ENCODE measurements around a stretch of chr7.

DNA sequence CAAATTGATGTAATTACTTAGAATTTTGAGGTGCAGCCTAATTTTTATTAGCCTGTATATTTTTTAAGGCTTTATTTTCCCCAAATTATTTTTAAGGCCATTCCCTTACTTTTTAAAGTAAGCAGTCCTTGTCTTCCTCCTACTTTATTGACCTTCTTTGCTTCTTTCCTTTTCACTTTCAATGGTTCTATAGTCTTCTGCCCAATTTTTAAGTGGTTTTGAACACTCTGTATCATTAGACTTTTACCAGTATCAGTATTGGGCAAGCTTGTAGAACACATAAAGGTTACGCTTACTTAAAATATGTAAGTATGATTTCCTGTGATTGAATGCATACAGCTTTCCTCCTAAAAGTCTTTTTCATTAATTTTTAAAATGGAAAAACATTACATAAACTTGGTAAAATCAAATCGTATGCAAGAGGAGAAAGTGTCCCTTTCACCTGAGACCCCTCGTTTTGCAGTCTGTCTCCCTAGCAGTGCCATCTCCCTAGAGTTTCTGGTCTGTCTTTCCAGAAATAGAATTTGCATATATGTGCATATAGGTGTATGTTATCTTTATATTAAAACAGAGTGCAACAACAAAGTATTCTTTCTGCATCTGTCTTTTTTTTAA, 15.8 kb downstream of the KLHDC10 start:
- PRO-cap = no peak

DNA sequence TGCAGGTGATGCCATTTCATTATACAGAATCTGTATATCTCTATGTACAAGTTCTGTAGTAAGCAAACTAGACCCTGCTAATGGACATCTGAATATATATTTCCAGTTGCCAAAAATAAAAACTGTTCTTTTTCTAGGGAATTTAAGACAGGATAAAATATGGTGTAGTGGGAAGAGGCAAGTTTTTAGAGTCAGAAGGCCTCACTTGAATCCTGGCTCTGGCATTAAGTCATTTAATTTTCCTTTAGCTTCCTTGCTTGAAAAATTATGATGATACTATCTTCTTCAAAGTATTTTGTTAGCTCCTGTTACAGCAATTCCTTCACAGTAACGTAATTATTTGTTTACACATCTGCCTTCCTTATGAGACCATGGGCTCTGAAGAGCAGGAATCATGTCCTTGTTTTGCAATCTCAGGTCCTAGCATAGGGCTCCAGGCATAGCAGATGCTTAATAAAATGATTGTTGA, 25.3 kb downstream of the KLHDC10 start:
- PRO-cap = no peak

GRCh38 chr7:130120526-130121164, 50.3 kb downstream of the KLHDC10 start:
- PRO-cap = no peak

DNA sequence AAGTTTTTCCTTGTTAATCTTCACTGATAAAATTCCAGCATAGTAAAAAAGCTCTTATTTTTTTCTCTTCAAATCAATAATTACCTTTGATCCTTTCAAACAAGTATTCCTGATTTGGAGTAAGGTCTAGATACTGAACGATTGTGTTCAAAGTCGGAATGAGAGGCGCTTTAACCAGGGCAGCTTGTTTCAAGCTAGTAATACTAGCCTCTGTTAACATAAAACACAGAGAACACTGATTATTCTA, 27.0 kb downstream of the TMEM209 start:
- PRO-cap = no peak

DNA sequence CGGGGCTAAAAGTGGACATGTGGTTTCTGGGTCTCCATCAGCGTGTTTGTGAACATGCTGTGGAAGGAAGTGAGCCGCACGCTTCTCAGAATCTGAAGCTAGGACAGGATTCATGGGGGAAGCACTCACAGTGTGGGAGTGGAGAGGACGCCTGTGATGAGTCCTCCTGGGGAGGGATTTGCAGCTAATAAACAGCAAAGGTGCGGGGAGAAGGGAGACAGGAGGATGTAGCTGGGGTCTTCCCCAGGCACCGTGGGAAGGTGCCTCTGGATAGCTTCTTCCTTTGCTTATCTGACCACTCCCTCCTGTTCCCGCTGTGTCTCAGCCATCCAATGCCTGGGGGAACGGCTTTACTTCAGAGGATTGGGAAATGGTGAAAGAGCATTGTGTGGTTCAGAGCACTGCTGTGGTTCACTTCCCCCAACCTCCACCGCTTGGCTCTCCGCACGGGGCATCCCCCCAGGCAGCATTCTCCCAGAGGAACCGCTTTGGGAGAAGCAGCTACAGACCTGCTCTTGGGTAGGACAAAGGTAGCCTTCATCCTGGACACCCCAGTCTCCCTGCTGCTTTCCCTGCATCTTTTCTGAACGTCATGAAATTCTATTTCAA, 5.7 kb downstream of the CPA5 start:
- PRO-cap = no peak

GRCh38 chr7:130538382-130539532, 46.9 kb downstream of the MEST start:
- PRO-cap = no peak

GRCh38 chr7:130556146-130556521, 64.2 kb downstream of the MEST start:
- PRO-cap = no peak

DNA sequence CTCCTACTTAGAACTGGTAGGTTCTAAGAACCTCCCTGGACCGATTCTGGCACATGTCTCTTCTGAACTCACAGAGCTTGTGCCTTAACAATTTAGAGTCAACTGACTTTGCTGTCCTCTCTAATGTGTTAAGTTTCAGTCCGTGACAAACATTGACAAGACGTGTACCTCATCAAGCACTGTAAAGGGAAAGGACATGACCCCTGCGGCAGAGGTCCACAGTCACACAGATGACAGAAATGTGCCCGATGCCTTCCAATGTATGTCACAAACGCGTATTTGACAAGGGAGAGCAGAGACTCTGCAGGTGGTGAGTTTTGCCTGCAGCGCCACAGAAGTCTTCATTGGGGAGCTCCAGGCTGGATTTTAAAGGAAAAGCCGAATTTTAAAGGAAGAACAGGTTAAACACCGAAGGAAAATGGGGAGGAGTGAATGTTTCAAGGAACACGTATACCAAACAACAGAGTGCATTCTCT, 161.1 kb upstream of the KLF14 start:
- PRO-cap = no peak

- PRO-cap = no peak
Measured at GRCh38 chr7:130903238-130904107, 169.5 kb upstream of the KLF14 start.

DNA sequence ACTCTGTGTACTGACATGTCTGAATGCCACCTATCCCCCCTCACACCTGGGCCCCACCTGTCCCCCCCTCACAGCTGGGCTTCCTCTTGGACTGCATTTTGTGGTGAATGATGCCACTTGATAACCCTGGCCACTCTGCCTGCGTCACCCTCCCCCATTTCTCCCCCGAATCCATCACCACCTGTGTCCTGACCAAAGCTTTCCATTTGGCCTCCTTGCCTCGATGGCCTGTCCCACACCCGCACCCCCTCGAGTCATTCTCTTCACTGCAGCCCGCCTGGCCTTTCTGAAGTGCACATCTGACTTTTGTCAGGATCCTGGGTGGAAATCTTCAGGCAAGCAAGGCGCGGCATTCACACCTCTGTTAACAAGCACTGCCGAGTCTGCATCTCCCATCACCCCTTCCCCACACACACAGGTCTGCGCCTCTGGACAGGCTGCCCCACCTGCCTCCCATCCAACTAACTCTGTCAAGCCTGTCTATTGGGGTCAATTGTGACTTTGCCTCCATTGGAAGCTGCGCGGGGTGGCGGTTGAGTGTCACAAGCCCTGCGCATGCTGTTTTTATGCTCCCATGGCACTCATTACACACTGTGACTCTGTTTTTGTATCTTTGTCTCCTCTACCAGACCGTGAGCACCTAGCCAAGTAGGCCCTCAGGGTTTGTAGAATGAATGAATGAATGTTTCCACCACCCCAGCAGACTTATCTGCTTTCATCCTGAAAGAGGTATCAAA, 175.4 kb upstream of the KLF14 start:
- PRO-cap = no peak

GRCh38 chr7:130930805-130931276, 196.8 kb upstream of the KLF14 start:
- PRO-cap = no peak

DNA sequence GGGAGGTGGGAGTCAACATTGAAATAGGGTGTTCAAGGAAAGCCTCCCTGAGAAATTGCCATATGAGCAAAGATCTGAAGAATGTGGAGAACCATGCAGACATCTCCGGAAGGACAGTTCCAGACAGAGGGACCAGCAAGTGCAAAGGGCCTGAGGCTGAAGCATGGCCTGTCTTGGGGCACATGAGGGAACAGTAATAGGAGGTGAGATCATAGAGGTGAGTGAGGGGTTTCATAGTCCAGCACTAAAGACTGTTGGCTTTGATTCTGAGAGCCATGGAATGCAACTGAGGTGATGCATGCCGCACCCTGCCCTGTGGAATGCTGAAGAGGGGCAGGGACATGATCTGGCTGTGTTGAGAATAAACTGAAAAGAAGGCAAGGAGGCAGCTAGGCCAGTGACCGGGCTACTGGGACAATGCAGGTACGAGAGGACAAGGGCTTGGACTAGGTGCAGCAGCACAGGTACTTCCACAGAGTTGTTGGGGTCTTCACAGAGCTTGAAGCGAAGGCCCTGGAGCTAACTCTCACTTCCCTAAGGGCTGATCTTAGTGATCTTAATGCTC, 253.1 kb upstream of the KLF14 start:
- PRO-cap = no peak

- PRO-cap = no peak
Measured at GRCh38 chr7:131004861-131005415, 270.9 kb upstream of the KLF14 start.

- PRO-cap = no peak
Measured at GRCh38 chr7:131068415-131069049, 259.1 kb upstream of the MKLN1 start.

- PRO-cap = no peak
Measured at GRCh38 chr7:131098165-131098618, 229.5 kb upstream of the MKLN1 start.

GRCh38 chr7:131124294-131124867, 203.3 kb upstream of the MKLN1 start:
- PRO-cap = no peak

DNA sequence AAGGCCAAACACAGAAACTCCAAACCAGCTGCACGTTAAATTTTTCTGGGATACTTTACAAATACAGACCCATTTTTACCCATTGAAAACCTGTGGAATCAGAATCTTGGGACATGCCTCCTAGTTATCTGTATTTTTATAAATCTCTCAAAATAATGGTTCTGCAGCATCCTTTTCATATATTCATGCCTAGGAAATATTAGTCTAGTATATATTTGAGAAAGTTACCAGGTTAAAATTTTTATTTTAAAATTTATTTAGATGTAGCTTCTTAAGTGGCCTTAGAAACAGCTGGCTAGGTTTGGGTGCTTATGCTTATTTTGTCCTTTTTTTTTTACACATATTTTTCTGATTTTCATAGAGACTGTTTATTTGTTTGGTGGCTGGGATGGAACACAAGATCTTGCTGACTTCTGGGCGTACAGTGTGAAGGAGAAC, 101.0 kb downstream of the MKLN1 start:
- PRO-cap = no peak

DNA sequence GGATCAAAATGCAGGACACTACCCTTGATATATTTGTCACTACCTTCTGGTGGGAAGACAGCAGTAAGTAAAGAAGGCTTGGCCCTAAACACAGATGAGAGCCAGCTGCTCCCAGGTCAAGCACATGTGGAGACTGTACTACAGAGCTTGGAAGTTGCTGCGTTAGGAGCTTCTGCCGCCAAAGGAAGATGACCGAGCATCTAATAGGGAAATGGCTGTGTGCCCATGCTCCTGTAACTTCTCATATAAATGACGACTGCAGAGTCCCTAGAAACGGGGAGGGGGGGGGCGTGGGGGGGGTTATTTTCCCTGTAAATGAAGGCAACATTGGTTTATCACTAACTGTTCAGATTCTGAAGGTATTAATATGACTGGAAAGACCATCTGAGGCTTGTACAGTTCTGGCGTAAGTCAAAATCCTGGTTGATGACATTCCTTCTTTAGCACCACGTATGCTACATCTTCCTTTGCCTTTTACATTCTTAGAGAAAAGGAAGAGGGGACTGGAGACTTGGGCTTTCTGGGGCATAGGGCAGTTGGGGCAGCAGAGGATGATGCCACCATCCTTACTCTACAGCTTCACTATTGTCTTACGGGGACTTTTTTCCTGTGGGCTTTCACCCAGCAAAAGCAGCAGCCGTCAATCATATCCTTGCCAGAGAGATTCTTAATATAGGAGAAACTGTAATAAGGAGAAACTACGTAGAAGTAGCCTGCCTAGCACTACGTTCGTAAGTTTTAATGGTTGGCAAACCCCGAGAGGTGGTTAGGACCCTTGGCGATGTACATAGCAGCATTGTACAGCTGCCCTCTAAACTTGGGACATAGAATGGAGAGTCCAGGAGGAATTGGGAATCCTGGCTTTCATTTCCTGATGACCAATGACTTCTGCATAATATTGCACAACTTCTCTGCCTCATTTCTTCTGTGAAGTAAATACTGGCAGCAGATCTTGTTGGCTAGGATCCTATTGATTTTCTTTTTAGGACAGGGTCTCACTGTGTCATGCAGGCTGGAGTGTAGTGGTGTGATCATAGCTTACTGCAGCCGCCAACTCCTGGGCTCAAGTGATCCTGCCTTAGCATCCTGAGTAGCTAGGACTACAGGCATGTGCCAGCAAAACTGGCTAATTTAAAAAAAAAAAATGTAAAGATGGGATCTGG, 58.5 kb downstream of the PODXL start:
- PRO-cap = no peak

- PRO-cap = no peak
Measured at GRCh38 chr7:131625739-131626505, 69.5 kb upstream of the PODXL start.

DNA sequence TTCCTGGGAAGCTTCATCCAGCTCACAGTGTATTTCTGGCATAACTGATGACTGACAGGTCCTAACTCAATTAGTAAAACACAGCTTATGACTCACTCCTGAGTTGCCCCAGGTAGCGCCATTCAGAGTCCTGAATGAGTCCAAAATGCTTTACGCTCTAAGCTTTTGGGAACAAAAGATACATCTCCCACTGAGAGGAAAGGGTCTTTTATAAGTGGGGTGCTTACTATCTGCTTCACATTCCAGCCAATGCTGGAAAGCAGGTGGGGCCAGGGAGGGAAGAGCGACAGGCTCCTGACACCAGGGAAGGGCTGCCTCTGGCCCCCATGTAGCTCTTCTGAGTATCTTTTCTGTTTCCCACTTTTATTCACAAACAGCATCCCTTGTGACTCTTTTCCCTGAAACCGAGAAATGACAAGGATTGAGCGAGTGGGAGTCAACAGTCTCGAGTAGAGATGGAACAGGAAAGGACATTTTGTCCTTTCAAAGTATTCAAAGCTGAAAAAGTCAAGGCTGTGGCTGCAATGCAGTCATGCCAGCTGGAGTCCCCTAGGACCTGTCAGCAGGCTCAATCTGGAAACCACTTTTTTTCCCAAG, 479.3 kb upstream of the PODXL start:
- PRO-cap = no peak

All from tibial artery (tissue), 1 donor.